Smooth muscle cell (in vitro differentiated cells): ENCODE measurements around a stretch of chr21.

DNA sequence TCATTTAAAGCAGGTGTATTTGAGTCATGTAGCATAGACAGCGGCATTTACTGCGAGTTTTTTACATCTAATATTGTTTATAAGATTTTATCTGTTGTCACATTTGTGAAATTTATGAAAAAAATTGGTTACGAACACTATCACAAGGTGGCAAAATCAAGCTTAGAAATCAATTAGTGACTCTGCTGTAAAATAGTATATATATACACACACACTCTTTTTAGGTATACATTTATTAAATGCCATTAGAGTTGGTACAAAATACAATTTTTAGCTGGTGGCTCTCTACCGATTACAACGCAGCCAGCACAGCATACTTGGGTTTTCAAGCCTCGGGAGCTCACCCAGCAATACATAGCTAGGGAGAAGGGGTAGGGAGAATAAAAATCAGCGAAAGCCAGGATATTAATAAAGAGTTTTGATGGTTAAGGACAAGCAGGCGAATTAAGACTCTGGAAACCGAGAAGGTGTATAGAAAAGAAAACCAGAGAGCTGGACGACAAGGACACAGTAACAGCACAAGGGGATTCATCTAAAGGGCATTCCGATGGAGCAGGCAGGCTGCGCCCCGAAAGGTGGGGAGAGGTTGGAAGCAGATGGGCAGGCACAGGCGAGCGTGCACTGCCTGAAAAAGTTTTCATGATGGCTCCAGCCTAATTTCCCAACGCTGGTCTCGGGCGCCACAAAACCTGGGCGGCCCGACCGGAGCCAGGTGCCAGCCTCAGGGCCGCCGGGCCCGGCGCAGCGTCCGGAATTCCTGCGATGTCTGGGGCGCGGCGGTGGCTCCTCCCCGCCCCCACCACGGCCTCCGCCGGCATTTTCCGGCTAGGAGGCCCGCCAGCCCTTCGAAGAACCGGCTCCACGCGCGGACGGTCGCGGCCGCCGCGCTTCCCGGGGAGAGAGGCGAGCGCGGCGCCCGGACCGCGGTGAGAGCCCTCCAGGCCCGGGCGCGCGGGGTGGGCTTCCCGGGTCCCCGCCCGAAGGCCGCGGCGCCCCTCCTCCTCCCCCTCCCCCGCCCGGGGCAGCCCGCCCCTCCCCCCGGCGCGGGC lies 989 bp upstream of the DYRK1A start:
- RAMPAGE, long total RNA = no peak

DNA sequence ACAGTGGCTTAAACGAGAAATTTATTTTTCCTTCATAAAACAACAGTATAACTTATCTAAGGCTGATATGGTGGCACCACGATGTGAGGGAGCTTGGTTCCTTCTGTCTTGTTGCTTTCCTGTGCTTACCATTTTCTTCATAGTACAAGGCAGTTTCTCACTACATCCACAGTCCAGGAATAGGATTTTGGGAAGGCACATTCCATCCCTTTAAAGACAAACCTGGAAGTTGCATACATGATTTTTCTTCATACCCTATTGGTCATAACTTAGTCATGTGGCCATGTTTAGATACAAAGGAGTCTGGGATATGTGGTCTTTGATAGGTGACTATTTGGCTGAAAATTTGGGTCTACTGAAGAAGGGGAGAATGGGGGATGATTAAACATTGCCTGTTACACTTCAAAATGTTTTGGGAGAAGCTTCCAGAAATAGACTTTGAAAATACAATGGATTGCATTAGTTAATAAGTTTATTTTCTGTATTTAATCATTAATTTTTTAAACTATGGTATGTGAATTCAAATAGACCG lies 7.0 kb downstream of the DYRK1A start:
- RAMPAGE, long total RNA = no peak

DNA sequence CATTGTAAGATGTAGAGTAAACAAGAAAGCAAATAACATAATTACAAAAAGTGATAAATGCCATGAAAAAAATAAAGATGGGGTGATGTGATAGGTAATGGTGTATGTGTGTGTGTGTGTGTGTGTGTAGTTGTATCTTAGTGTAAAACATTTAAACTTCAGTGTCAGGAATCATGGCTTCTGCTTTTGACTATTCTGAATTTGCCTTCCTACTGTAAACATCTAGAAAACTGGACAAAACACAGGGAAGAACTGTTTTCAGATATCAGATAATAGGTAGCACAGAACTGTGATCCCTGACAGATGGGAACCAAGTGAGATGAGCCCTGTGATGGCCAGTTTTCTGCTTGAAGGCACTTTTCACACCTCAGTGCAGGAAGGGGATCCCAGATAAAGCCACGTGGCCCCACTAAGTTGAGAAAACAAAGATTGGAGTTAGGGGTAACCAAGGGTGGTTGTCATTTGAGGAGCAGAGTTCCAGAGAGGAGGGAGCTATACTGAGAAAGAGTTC lies 17.2 kb downstream of the DYRK1A start:
- RAMPAGE, long total RNA = no peak

GRCh38 chr21:37431018-37431341 lies 64.4 kb downstream of the DYRK1A start:
- RAMPAGE, long total RNA = no peak

GRCh38 chr21:37451412-37451855 lies 84.9 kb downstream of the DYRK1A start:
- RAMPAGE, long total RNA = no peak

- RAMPAGE, long total RNA = no peak
Observed at GRCh38 chr21:37505241-37505756, 138.7 kb downstream of the DYRK1A start.

DNA sequence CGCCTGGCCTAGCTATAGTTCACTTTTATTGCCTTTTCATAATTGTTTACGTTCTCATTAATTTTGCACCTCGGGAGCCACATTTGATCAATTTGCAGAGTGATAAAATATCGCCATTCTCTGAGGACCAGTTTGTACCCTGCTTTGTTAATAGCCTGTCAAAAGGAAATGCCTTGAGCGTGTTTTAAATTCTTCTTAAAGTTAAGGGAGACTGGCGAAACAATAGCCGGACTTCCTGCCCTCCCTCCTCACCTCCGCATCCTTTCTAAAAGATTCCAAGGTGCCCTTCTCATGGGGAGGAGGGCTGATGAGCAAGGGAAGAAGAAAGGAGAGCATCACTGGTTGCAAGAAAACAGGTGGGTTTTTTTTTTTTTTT lies 271.6 kb downstream of the KCNJ6 start:
- RAMPAGE, long total RNA = no peak

DNA sequence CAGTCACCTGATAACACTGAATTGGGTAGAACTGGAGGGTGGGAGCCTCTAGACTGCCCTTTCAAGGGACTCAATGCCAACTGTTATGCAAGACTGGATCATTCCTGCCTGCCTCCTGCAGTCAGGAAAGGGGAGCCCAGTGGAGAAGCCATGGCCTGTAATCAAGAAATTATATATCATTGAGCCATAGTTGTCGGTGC lies 211.4 kb downstream of the KCNJ6 start:
- RAMPAGE, long total RNA = no peak

GRCh38 chr21:37914365-37915007 lies 1.8 kb downstream of the KCNJ6 start:
- RAMPAGE, long total RNA = no peak

DNA sequence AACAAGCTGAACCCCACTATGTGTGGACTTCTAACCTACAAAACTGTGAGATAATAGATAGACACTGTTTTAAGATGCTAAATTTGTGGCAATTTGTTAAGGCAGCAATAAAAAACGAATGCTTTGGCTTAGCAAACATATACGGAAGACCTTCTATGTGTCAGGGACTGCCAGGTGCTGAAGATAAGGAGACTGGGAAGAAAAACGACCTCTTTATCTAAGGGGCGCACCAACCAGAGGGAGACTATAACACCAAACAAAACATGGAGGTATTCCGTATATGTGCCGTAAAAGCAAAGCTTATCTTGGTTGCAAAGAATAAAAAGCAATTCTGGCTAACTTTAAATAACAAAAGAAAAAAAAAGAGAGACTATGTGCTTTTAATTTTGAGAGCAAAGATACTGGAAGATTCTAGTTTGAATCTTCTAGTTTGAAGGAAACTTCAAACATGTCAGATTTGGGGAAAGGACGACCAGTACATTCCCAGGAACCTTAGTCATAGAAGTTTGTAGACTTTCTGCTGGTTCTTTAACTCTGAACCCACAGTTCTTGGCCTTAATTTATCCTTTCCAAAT lies 167.0 kb upstream of the KCNJ15 start:
- RAMPAGE, long total RNA = no peak

- RAMPAGE, long total RNA = no peak
Observed at GRCh38 chr21:38349012-38349879, 92.5 kb downstream of the KCNJ15 start.

DNA sequence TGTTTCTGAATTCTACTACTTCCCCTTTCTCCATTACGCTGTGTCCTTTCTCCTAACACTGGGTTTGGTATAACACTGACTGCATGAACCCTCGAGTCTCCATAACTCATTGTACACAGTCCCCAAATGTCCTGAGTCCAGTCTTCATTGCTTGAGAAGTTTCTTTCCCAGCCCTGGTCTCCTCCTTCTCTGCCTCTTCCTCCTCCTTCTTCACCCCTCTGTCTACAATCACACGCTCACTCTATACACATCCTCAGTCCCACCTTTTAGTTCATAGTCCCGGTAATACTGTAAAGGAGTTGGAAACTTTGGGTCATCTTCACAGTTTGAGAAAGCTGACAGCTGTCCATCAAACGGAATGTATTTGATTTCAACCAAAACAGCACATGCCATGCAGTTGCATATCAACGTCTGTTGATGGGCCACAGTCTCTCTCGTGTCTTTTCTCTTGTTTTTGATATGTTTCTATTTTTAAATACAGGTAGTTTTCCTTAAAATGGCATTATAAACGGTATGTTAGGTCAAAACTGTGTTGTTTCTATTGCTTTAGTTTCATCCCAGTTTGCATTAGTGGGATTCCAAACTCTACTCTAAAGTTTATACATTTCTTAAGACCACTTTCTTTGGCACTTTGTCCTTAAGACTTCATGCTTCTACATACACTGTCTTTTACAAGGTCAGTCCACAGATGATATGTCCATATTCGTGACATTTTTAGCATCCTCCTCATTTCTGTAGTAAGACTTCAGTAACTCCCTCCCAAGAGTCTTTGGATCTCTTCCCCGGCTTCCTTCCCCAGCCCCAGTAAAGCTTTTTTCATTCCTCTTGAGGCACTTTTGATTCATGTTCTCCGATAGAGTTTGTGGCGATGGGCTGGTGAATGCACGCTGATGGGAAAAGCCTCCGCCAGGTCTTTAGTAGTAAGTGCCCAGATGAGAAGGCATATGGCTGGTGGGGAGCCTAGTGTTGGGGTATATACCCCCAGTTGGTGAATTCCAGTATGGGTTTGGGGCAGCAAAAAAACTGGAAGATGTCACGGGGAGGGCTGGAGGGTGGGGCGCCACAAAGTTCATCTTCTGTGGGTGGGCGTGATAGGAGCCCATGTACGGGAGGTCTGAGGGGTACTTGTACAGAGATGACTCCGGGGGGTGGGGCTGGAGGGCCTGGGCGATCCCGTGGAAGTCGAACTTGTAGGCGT lies 115.4 kb downstream of the ERG start:
- RAMPAGE, long total RNA = no peak

DNA sequence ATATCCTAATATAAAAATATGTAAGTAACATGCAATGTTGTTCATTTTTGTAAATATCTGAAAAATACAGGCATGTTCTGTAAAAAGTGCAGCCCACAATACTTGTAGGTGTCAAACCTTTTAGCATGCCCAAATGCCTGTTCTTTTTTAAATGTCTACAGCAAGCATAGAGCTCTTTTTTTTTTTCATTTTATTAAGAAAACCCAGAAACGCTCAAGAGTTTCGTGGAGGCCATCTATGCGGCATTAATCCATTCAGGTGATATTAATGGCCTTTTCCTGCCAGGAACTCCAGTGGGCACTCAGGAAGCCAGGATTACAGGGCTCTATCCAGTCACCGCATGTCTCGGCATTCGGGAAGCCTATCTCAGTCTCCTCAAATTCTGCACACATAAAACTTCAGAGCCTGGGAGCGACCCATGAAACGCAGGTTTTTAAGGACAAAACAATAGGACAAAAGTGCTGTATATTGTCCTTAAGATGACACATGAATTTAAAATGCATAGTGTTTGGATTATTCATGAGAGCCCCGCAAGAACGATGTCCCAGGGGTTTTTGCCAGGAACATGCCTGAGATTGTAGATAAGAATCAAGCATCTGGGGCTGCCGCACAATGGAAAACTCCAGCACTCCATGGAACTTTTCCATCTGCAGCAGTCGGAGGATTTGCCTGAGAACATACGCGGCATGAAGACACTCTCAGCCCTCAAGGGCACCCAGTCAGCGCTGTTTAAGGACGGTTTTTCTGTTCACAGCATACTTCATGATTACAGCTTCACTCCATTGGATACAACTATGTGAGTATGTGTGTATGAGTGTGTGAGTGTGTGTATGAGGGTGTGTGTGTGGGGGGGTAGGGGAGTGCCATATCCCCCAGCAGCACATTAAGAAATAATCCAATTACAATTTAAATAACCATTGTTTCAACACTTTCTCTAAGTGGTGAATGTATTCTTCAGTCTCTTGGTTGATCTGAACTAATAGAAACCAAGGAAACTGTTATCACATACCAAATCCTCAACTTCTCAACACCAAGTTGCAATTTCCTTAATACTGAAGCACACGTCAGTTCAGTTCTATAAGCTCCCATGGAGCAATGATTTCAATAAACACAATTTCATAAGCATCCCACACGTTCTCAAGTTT lies 5.3 kb upstream of the ERG start:
- RAMPAGE, long total RNA = no peak

DNA sequence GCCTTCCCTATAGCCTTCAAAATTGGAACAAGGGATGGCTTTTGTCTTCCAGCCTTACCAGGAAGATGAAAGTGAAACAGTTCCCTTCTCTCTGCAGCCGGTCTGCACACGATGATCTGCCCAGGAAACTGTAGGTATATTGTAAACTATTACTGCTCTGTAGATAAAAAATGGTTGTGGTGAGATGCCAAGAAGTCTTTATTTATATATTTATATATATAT lies 65.6 kb upstream of the ETS2 start:
- RAMPAGE, long total RNA = no peak

DNA sequence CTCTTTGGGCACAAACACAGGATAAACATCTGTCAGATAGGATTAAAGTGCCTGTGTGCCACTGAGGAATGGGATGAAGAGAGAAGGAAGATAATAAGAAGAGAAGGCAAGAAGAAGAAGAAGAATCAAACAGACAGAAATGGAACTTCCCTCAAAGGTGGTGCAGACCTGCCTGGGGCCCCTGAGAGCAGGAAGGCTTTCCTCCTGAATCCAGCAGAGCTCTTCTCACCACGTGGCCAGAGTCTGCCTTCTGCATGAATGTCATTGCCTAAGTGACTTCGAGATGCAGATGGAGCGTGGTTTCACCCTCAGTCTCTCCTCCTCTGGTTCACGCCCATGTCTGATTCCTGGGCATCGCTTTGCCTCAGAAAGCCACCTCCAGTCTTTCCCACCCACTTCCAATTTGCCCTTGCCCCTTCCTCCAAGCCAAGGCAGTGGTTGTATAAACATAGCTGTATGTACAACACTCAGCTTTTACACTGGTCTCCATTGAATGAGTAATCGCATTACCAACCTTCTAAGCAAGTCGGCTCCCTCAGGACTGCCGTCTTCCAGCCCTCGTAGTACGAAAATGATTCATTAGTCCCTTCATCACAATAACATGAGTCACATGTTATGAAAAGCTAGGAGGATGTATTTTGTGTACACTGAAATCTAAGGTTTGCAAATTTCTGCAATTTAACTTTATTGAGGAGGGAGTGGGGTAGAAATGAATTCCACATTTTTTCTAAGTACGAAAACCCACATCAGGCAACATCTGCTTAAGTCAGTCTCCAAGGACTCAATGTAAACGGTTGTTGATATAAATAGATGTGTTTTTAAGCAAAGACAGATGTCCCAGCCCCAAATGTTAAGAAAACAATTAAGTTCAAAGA lies 32.6 kb upstream of the ETS2 start:
- RAMPAGE, long total RNA = no peak

DNA sequence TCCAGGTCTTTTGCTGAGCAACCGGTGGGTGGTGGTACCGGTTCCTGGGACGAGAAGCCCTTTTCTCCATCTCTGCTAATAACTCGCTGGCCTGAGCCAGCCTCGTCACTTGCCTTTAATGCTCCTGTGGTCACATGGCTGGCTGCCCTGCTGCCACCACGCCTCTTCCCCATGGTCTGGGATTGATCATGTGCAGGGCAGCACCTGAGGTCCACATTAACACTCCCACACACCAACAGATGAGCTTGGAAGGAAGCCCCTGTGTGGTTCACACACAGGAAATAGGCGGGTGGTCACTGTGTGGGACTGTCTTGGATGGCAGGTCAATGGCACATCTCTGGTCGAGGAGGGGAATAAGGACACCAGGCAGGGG lies 10.2 kb upstream of the ETS2 start:
- RAMPAGE, long total RNA = no peak

GRCh38 chr21:38807246-38807661 lies 1.5 kb downstream of the ETS2 start:
- RAMPAGE, long total RNA = no peak

GRCh38 chr21:38811683-38812193 lies 6.0 kb downstream of the ETS2 start:
- RAMPAGE, long total RNA = no peak

GRCh38 chr21:38816801-38817743 lies 11.3 kb downstream of the ETS2 start:
- RAMPAGE, long total RNA = no peak

- RAMPAGE, long total RNA = no peak
Observed at GRCh38 chr21:38821912-38822371, 16.2 kb downstream of the ETS2 start.